Caco-2 (cell line): ENCODE data around the gene ACKR3.

DNA sequence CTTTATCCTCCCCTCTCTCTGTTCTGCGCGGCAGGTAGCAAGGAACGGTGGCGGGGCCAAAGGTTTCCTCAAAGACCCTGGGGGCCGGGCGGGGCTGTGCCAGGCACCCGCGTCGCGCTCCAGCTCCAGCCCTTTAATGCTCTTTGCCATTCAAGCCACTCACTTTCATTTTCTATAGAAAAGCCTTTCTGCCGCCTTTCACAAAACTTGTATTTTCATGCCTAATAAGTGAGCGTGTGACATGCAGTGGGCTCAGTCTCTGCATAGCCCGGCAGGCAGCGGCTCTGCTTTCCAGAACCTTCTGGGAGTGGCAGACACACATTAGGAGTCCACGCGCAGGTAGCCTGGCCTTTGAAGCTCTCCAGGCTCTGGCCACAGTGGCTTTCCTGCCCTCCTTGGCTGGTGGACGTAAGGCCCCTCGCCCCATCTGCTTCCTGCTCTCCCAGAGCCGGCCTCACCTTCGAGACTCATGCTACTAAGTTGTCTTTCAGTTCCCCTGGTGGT lies 41.7 kb downstream of the AGAP1 start:
- PRO-cap, result no peak
- RRBS, result no CpG with 5 or more reads among the region's 20 CpGs

DNA sequence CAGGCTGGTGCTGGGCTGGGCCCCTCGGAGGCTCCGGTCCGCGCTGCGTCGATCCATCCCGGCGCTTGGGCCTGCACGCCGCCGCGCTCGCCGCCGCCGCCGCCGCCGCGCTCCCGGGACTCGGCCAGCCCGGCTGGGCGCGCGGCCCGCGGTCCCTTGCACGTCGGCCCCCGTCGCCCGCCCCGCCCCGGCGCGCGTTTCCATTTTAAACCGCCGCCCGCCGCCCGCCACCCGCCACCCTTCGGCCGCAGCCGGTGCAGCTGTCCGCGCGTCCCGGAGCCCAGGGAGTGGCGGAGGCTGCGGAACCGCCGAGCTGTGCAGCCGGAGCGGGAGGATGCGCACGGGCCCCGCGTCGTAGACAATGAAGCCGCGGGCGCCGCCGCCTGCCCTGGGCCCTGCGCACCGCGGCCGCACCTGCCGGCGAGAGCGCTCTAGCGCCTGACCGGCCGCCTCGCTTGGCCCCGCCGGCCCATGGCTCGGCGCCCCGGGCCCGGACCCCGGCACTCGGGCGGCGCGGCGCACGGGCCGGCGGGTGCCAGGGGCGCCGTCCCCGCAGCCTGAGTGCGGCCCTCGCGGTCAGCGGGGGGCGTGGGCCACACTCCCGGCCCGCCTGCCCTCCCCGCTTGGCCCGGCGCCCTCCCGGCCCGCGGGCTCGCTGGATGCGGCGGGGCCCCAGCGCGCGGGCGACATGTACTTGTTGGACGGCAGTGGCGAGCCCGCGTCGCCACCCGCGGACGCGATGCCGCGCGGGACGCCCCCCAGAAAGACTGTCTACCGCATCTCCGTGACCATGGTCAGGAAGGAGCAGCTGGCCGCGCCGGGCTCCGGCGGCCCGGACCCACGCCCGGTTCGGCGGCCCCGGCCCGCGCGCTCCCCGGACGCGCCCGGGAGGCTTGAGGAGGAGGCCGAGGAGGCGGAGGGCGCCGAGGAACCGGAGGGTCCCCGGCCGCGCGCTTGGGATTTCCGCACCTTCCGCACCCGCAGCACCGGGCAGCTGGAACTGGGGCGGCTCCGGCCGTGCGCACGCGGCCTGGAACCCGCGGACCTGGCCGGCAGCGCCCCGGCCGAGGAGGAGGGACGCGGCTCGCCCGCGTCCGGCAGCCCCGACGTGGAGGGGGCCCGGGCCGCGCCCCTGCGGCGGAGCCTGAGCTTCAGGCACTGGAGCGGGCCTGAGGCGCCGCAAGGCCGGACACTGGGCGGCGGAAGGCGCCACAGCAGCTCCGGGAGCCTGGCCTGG lies 176.0 kb downstream of the AGAP1 start:
- PRO-cap, result unidirectional peak, plus-strand start at position 208 of the sequence; unidirectional peak, plus-strand start at position 237 of the sequence
- RRBS, result 36% methylated on average over 95 of the region's 195 CpGs

DNA sequence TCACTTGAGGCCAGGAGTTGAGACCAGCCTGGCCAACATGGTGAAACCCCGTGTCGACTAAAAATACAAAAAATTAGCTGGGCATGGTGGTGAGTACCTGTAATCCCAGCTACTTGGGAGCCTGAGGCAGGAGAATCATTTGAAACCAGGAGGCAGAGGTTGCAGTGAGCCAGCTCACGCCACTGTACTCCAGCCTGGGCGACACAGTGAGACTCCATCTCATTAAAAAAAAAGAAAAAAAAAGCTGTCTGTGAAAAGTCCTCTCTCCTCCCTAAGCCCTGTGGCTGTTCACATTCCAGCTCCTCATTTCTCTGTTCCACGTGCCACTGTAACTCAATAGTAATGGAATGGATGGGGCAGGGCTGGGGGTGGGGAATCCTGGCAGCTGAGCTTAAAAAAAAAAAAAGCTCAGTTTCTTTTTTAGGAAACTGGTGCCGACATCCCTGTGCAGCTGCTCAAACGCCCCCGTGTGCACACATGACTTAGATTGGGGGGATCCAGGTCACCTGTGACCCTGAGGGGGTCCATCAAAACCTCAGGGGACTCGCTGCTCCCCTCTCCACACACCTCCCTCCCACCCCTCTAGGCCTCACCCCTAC lies 255.2 kb downstream of the AGAP1 start:
- PRO-cap, result no peak
- RRBS, result no CpG with 5 or more reads among the region's 9 CpGs

- PRO-cap, result no peak
- RRBS, result no CpG with 5 or more reads among the region's 11 CpGs
Measured at GRCh38 chr2:235940248-235940934, 227.8 kb downstream of the GBX2 start.

- PRO-cap, result no peak
- RRBS, result no CpG with 5 or more reads among the region's 5 CpGs
Measured at GRCh38 chr2:235974418-235974887, 193.7 kb downstream of the GBX2 start.

DNA sequence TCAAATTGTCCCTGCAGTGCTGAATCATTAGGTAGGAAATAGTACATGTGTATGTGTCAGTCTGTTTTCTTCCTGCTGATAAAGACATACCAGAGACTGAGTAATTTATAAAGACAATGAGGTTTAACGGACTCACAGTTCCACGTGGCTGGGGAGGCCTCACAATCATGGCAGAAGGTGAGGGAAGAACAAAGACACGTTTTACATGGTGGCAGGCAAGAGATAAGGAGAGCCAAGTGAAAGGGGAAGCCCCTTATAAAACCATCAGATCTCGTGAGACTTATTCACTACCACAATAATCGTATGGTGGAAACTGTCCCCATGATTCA lies 2.6 kb downstream of the ASB18 start:
- PRO-cap, result no peak
- RRBS, result no CpG with 5 or more reads among the region's 5 CpGs

DNA sequence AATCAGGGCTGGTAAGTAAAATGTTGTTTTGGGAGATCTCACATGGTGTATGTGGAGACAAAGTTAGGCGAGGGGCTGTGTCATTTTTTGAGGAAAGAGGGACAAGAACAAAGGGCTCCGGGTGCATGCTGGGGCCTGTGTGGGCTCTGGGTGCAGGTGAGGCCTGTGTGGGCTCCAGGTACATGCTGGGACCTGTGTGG lies 18.6 kb downstream of the IQCA1 start:
- PRO-cap, result no peak
- RRBS, result no CpG with 5 or more reads among the region's 2 CpGs

DNA sequence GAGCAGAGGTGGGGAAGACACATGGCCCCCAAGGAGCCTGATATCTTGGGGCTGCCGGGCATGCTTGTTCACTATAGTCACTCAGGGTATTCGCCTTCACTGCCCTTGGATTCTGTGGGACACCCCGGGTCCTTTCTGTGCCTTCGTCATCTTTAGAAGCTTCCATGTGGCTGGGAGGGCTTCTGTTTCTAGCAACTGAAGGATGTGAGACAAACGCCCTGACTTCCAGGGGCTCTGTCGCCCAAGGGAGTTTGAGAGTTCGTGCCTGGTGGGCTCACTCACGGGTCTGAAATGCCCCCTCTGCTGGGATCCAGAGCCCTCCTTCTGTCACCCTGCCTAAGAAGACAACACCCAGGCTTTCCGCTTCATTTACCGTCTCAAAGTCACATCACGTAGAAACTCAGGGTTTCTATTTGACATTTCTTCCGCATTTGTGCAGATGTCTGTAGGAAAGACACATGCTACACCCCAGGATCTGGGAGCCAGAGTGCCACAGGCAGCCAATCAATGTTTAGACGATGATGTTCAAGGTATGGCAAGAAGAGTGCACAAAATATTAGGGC lies 24.5 kb upstream of the ACKR3 start:
- PRO-cap, result no peak
- RRBS, result 67% methylated on average over 3 of the region's 13 CpGs

DNA sequence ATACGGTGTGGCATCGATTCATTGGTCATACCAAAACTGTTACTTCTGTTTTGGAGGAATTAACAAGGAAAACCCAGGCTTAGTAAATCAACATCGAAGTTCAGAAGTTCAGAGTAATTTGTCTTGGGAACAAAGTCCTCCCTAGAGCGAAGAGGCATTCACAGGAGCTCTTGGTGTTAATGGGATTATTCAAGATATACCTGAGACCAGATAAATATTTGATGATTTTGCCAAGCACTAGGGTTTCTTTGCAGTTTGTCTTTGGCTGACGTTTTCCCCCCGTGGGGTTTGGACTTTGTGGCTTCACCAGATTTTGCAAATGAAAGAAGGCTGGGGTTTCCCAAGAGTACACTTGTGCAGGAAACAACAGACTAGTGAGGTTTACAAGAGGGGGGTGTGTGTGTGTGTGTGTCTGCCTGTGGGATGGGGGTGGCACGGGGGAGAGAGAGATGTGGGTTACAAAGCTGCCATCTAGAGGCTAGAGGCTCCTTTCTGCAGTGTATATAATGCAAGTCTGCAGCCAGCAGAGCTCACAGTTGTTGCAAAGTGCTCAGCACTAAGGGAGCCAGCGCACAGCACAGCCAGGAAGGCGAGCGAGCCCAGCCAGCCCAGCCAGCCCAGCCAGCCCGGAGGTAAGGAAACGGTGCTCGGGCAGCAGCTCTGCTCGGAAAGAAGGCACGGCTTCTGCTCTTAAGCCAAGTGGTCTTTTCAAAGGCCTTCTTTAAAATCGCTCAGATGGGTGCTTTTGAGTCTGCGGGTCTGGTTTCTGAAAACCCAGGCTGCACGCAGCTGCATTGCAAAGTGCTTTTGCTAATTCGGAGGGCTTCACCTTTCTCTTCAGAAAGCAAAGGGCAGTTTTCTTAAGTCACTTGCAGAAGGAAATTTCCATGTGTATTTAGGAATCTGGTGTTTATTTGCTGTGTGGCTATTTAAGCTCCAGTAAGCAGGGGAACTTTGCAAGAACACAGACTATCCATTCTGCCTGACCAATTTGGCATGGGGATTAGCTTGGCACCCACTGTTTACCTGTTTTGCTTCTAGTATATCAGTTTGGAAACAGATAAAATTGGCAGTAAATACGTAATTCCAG lies at the start of gene ACKR3:
Gene ACKR3 (plus strand): TSS at position 533 of the 1,090 bp plus-strand sequence.
- PRO-cap, result unidirectional peak, plus-strand start at position 533 of the sequence
- RRBS, result no CpG with 5 or more reads among the region's 20 CpGs

- PRO-cap, result no peak
- RRBS, result no CpG with 5 or more reads among the region's 13 CpGs
Measured at GRCh38 chr2:236663510-236664162, 94.0 kb downstream of the ACKR3 start.

- PRO-cap, result no peak
- RRBS, result no CpG with 5 or more reads among the region's 3 CpGs
Measured at GRCh38 chr2:236703355-236703934, 133.8 kb downstream of the ACKR3 start.

- PRO-cap, result no peak
- RRBS, result no CpG with 5 or more reads among the region's 11 CpGs
Measured at GRCh38 chr2:236715670-236716029, 146.0 kb downstream of the ACKR3 start.

DNA sequence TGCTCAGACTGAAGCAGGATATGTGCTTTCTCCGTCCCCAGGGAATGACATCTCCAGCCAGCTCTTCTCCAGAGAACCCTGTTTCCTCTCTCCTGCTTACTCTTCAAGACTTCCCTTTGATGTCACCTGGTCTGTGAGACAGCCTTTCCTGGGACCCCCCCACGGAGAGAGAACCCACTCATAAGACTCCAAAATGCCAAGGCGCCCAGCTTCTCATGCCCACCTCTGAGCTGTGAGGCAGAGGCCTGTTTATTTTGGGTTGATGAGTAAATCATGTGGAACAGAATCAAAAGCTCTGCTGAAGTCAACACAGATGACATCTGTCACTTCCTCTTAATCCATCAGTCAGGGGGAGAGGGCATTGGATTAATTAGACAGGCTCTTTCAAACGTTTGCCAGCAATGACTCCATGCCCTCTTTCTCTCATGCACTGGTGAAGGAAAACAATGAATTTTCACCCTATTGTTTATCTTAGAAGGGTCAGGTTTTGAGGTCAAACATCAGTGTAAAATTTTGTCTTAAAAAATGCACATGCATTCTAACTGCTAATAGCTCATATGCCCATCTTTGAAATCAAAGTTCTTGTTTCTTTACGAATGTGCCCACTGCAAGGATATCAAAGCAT lies 184.0 kb downstream of the ACKR3 start:
- PRO-cap, result no peak
- RRBS, result no CpG with 5 or more reads among the region's 5 CpGs

DNA sequence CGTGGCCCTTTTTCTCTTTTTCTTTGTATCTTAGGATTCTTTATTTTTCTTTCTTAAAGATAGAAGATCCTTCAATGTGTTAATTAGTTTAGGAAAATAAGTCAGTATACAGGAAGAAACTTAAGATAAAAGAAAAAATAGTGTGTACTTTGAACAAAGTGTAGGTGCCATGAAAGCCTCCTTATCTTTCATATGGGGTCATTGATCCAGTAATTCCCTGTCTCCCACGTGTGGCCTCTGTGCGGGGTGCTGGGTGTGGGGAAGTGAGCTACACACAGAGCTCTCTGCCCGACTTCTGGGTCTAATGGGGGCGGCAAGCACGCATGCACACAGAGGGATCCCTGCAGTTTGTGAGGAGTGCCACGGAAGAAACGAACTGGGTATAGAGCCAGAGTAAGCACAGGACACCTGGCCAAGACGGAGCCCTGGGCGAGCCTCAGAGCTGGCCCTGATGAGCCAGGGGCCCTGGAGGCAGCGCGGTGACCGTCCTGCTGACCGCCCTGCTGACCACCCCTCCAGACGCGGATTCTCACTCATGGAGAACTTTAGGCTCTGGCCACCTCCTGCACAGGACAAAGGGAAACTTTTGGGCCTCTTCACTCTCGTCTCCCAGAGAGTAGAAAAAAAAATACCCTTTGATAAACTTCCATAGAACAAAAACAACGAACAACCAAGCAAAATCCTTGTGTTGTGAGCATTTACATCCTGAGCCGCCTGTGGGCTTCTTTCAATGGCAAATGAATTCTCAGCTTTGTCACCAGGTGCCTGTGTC lies 253.6 kb downstream of the ACKR3 start:
- PRO-cap, result no peak
- RRBS, result no CpG with 5 or more reads among the region's 19 CpGs

GRCh38 chr2:236833653-236834159 lies 252.0 kb upstream of the COPS8 start:
- PRO-cap, result no peak
- RRBS, result no CpG with 5 or more reads among the region's 3 CpGs

GRCh38 chr2:236875572-236876412 lies 209.9 kb upstream of the COPS8 start:
- PRO-cap, result no peak
- RRBS, result no CpG with 5 or more reads among the region's 16 CpGs

DNA sequence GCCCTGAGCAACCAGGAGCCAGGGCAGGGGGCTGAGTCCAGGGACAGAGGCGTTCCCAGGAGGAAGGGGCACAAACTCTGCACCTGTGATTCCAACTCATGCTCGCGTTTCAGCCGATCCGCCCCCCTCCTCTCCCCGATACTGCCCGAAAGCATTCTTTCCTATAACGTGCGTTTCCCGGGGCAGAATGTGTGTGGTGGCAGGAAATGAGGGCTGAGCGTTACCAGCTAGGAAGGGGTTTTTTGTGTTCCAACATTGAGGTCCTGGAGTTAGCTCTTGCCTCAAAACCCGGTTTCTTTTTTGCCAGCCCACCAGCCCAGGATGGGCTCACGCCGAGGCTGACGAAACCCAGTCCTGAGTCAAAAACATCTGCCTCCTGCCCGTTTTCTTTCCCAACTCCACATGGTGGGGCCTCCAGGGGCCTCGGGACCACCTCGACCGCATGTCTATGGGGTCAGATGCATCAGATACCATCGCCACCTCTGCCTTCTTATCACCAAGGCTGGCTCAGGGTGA lies 113.8 kb upstream of the COPS8 start:
- PRO-cap, result no peak
- RRBS, result 100% methylated on average over 2 of the region's 20 CpGs

DNA sequence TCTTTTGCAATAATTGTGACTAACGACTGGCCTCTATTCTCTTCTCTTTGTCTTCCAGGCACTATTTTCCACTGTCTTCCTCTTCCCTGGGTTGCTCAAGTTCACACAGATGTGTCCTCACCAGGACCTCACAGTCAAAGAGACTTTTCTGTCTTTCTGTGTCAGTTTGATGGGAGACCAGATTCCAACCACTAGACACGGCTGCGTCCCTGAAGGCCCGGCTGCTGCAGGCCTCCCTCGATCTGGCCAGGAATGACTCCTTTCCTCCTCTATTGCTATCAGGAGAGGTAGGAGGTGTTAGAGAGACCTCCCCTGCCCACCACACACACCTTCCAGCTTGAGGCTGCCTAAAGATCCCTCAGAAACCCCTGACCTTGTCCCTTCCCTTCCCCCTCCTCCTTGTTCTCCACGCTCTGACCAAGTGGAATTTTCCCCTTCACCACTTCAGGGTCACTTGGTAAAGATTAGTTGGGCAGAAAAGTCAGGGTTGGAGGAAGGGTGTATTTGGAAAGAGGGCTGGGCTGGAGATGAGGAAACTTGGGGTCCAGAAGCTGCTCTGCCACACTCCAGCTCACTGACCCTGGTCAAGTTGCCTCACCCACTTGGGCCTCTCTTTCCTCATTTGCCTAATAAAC lies 109.2 kb upstream of the COPS8 start:
- PRO-cap, result no peak
- RRBS, result no CpG with 5 or more reads among the region's 6 CpGs

DNA sequence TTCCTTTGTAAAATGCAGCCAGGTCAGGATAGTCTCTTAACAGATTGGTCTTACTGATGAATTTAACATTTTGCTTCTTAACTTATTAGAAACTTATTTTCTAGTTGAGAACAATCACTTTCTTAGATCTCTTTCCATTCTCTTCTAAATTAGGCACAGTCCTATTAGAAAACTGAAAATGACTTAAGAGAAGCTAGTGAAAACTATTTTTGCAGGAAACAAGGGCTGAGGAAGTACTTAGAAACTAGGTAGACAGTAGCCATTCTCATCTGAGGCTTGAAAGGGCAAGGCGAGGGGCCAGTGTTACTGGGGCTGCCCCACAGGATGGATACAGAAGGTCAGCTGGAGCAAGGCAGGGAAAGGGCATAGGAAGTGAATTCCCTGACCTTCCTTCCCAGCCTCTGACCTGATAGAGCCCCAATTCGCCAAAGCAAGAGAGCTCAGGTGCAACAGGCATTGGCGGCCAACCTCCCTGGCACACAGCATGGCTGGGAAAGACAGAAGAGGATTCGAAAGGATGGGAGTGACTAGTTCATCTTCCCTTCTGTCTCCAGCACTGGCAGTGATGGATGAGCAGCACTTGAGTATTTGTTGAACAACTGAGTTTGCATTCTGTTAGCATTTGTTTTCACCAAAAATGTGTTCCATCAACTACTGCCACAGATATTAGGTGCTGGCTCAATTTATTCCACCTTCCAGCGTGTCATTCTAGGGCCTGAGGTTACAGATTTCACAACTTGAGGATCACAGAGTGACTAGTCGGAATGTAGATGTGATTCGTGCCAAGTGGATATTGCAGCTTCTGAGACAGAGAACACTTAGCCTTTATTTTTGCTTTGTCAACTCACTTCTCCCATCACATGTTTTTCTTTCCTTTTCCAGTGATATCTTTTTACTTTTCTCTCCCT lies 6.1 kb downstream of the COPS8 start:
- PRO-cap, result no peak
- RRBS, result no CpG with 5 or more reads among the region's 7 CpGs

DNA sequence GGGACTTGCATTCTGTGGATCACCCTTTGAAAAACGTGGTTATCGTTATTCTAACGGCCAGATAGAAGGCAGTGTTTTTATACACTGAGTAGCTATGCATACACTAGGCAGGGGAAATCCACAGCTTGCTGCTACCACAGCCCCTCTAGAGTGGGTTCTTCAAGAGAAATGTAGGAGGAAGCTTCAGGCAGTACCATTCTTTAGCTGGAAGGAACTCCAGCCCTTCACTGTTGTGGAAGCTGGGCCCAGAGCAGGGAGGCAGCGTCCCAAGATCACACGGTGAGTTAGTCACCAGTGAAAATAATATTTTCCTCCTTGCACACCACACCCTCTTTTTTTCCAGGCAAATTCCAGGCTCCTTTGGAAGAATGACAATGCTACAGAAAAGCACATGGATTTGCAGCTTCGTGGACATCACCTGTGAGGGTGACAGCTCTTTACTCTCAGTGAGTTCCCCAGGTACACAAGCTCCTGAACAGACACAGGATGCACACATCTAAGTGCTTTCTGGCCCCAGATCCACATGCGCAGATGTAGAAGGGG lies 157.1 kb downstream of the COL6A3 start:
- PRO-cap, result no peak
- RRBS, result no CpG with 5 or more reads among the region's 7 CpGs